ENCODE results near the genes LMO7 and SLAIN1.

DNA sequence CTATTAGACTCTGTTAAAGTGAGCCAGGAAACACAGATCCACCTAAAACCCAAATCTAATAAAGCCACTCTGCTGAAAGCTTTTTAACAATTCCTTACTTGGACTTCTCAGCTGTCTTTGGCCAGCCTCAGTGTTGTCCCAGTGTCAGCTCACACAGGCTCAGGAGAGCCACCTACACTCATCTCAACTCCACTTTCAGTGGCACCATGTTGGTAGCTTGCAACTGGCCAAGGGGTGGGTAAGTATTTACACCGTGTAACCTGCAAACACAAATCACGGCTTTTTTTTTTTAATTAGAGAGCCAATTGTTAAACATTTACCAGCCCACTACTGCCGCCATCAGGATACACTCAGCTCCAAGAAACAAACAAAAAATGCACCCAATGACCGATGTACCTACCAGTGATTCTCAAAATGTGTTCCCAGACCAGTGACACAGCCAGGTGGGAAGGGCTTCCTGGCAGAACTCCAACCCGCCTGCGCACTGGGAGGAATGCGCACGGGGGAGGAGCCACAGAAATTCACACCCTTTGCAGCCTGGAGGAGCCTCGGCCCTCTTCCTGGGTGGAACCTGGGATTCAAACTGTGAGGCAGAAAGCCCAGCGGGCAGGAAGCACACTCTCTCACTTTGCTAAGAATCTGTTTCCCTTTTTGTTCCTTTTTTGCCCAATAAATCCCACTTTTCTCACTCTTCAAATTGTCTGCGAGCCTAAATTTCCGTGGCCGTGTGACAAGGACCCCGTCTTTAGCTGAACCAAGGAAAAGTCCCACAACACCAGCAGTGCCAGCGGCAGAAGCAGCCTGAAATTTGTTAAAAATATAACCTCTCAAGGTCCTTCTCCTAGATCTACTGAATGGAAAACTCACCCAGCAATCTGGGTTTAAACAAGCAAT lies 255.9 kb downstream of the TBC1D4 start:
- PRO-cap = no peak
- RAMPAGE, long total RNA, 4 experiments = no peak in any of the 4 experiments

DNA sequence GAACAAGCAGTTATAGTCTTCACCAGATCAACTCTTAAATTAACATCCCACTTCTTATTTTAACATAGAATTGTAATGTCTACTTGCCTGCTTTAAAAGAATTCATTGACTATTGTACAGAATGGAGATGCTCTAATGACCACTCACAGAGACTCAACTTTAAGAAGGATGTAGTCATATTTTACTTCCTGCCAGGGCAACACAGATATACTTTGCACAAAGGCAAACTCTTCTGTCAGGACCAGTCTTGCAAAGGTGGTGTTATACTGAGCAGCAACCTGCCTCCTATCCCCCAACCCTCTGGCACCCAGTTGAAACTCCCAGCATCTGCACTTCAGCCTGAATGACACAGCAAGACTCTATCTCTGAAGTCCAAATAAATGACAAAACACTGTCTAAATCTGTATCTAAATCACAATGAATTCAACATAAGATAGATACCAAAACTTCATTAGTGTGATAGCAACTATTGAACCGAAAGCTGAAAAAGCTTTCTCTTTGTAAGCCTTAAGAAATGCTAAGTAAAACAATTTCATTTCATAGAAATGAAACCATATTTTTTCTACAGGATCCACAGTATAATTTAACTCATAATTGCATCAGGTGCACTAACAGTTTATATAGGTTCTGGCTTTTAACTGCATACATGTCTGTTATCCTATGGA lies 163.8 kb downstream of the TBC1D4 start:
- PRO-cap = no peak
- RAMPAGE, long total RNA, 4 experiments = no peak in any of the 4 experiments

- PRO-cap = bidirectional peak, plus-strand start at chr13:75636330, minus-strand start at chr13:75636178
- RAMPAGE, long total RNA, 4 experiments = no peak in any of the 4 experiments
These were observed at the start of gene LMO7 for GRCh38 chr13:75636072-75637288. Gene LMO7 (plus strand): TSS chr13:75636330.

DNA sequence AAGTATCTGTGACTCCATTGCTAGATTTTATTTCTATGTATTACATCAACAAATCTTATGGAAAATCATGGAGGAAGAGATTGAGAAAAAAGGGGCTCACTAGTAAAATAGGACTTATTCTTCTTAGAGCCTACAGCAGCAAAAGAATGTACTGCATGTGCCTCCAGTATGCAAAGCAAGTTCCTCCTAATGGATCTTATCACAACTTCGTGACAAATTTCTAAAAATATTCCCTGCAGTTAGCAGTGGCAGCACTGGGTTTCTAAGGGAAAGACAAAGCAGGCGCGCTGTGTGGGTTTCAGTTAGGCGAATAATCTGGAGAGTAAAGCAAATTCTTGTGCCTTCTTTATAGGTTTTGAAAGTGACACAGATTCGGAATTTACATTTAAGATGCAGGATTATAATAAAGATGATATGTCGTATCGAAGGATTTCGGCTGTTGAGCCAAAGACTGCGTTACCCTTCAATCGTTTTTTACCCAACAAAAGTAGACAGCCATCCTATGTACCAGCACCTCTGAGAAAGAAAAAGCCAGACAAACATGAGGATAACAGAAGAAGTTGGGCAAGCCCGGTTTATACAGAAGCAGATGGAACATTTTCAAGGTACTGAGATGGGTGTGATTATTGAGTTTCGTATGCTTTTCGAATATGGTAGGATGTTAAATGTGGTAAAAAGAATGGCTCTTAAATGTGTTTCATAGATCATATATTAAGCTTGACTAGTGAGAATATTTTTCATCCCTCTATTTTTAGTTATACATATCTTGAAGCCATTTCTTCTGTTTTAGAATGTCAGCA lies 168.0 kb downstream of the LMO7 start:
- PRO-cap = no peak
- RAMPAGE, long total RNA, 4 experiments = no peak in any of the 4 experiments

- PRO-cap = no peak
- RAMPAGE, long total RNA, 4 experiments = no peak in any of the 4 experiments
These were observed 170.0 kb downstream of the LMO7 start for GRCh38 chr13:75806098-75806474.

- PRO-cap = unidirectional peak, plus-strand start at chr13:75806609
- RAMPAGE, long total RNA, 4 experiments = no peak in any of the 4 experiments
These were observed 170.3 kb downstream of the LMO7 start for GRCh38 chr13:75806490-75806852.

- PRO-cap = no peak
- RAMPAGE, long total RNA, 4 experiments = no peak in any of the 4 experiments
These were observed 415.2 kb downstream of the KCTD12 start for GRCh38 chr13:76471113-76471336.

GRCh38 chr13:76874330-76874866 lies 11.8 kb downstream of the KCTD12 start:
- PRO-cap = unidirectional peak, minus-strand start at chr13:76874662
- RAMPAGE, long total RNA, 4 experiments = no peak in any of the 4 experiments

DNA sequence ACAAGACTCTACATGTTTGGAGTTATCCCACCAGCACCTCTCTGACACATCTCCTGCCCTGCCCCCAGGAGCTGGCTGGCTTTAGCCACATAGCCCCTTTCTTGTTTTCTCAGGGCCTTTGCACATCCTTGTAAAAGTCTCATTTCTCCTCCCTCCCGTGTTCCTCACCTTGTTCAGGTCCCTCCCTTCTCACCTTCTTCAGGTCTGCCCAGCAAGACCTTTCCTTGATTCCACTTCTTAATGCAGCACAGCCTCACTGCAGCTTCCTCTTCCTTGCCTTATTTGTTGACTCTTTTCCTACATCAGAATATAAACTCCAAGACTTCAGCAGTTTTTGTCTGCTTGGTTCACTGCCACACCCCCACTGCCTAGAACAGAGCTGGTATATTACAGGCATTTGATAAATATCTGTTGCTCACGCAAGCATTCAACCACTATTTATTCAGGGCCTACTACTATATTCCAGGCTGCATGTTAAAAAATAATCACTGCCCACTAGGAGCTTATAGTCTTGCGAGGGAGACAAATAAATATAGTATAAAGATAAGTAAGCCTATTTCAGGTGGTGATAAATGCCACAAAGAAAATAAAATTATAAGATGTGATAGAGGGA lies 2.5 kb upstream of the KCTD12 start:
- PRO-cap = no peak
- RAMPAGE, long total RNA, 4 experiments = no peak in any of the 4 experiments

GRCh38 chr13:77050375-77051188 lies 23.6 kb upstream of the FBXL3 start:
- PRO-cap = no peak
- RAMPAGE, long total RNA, 4 experiments = no peak in any of the 4 experiments

- PRO-cap = no peak
- RAMPAGE, long total RNA, 4 experiments = no peak in any of the 4 experiments
These were observed 83.7 kb upstream of the FBXL3 start for GRCh38 chr13:77110549-77111151.

GRCh38 chr13:77112781-77113693 lies 86.1 kb upstream of the FBXL3 start:
- PRO-cap = no peak
- RAMPAGE, long total RNA, 4 experiments = no peak in any of the 4 experiments

GRCh38 chr13:77261114-77261648 lies 65.7 kb downstream of the MYCBP2 start:
- PRO-cap = no peak
- RAMPAGE, long total RNA, 4 experiments = no peak in any of the 4 experiments

GRCh38 chr13:77533657-77534333 lies 1.7 kb upstream of the SCEL start:
- PRO-cap = bidirectional peak, plus-strand start at chr13:77534218, minus-strand start at chr13:77533935
- RAMPAGE, long total RNA, 4 experiments = no peak in any of the 4 experiments

DNA sequence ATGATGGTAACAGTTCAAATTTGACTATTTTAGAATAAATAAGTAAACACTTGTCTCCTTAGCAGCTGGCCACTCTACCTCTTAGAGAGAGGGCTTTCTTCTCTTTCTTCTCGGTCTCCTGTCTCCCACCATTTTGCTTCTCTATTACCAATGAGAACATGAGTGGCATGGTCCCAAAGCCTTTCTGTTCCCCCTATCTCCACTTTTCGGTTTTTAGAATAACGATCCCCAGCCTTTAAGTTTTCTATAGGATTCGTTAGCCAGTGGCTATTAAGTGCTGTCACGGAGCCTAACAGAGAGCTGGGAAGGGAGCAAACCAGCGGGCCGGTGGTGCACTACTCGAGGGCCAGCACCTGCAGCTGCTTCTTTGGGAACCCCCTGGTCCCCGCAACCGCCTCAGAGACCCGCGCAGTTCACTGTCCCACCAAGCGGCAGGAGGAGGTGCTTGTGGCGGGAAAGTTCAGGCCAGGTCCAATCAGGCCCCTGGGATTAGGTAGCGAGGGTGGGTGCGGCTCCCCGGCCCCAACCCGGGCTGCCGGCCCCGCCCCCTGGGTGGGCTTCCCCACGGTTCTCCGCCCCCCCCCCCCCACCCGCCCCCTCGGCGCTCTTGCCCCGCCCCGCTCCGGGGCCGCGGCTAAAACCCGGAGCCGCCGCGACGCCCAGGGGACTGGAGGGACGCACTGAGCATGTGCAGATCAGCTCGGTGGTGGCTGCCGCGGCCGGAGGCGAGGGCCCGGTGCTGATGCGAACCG lies at the start of gene SLAIN1:
Gene SLAIN1 (plus strand): TSS at position 663 of the 752 bp plus-strand sequence.
- PRO-cap = bidirectional peak, plus-strand start at position 693 of the sequence, minus-strand start at position 389 of the sequence
- RAMPAGE, long total RNA, 4 experiments = no peak in any of the 4 experiments

DNA sequence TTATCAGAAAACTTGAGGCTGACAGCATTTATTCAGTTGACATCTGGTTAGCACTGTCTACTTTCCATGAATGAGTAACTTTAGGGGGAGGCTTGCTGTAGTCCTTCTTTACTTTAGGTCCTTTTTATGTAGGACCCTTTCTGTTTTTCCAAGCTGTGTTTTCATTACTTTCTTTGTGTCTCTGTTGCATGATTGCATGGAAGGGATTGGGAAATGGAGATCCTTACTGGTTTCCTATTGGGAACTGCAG lies 1.8 kb downstream of the SLAIN1 start:
- PRO-cap = no peak
- RAMPAGE, long total RNA, 4 experiments = no peak in any of the 4 experiments

DNA sequence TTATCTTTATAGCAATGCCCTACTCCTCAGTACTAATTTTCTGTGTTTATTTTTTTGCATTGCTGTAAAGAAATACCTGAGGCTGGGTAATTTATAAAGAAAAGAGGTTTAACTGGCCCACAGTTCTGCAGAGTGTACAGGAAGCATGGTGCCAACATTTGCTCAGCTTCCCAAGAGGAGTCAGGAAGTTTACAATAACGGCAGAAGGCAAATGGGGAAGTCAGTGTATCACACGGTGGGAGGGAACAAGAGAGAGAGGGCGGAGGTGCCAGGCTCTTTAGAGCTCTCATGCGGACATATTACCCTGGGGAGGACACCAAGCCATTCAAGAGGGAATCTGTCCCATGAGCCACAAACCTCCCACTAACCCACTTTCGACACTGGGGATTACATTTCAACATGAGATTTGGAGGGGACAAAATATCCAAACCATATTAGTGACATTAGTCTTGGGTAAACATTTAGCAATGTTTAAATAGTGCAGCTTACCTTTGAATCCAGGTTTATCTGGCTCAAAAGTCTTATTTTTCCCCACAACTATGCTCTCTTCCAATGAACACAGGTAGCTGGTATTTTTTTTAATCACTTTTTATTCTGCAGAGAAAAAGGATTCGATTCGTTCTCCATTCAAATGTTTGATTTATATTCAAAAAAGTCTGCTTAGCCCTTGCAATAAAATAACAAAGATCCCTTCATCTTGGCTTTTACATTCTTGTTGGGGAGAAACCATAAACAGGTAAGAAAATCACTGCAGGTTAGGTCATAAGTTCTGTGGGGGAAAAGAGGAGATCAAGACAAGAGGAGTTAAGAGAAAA lies 70.0 kb downstream of the SLAIN1 start:
- PRO-cap = no peak
- RAMPAGE, long total RNA, 4 experiments = no peak in any of the 4 experiments

- PRO-cap = no peak
- RAMPAGE, long total RNA, 4 experiments = no peak in any of the 4 experiments
These were observed 20.5 kb downstream of the EDNRB start for GRCh38 chr13:77897893-77898761.

DNA sequence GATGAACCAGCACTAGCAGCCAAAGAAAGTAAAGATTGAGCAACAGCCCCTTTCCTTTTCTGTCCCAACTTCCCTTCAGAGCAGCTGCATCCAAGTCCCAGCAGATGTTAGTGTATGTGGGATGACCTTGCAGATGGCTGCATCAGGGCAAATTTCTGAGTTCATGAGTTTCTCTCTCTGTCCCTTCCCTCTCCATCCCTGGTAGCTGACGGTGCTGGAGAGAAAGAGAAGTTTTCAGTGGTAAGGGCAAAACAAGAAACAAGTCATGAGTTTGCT lies 183.6 kb upstream of the EDNRB start:
- PRO-cap = no peak
- RAMPAGE, long total RNA, 4 experiments = no peak in any of the 4 experiments

GRCh38 chr13:78602732-78603294 lies 539 bp downstream of the POU4F1 start:
- PRO-cap = no peak
- RAMPAGE, long total RNA, 4 experiments = no peak in any of the 4 experiments

Measured in esophagus squamous epithelium (tissue), 4 donors.